Progenitor cell of endocrine pancreas (in vitro differentiated cells): Measurements from ENCODE around the gene FBXO45.

GRCh38 chr3:195682143-195682810 lies 38.5 kb upstream of the MUC20 start:
- PRO-cap: no peak

GRCh38 chr3:195691888-195692924 lies 28.6 kb upstream of the MUC20 start:
- PRO-cap: no peak

- PRO-cap: no peak
These were observed 24.2 kb upstream of the MUC20 start for GRCh38 chr3:195696385-195697145.

GRCh38 chr3:195708327-195709009 lies 12.3 kb upstream of the MUC20 start:
- PRO-cap: no peak

- PRO-cap: no peak
These were observed 4.1 kb downstream of the TNK2 start for GRCh38 chr3:195904315-195904680.

- PRO-cap: no peak
These were observed 56.5 kb upstream of the TFRC start for GRCh38 chr3:196138419-196138805.

- PRO-cap: no peak
These were observed 11.3 kb downstream of the SLC51A start for GRCh38 chr3:196227234-196228374.

GRCh38 chr3:196272758-196273588 lies 14.6 kb downstream of the PCYT1A start:
- PRO-cap: no peak

- PRO-cap: no peak
These were observed 9.6 kb upstream of the TM4SF19 start for GRCh38 chr3:196347698-196348357.

DNA sequence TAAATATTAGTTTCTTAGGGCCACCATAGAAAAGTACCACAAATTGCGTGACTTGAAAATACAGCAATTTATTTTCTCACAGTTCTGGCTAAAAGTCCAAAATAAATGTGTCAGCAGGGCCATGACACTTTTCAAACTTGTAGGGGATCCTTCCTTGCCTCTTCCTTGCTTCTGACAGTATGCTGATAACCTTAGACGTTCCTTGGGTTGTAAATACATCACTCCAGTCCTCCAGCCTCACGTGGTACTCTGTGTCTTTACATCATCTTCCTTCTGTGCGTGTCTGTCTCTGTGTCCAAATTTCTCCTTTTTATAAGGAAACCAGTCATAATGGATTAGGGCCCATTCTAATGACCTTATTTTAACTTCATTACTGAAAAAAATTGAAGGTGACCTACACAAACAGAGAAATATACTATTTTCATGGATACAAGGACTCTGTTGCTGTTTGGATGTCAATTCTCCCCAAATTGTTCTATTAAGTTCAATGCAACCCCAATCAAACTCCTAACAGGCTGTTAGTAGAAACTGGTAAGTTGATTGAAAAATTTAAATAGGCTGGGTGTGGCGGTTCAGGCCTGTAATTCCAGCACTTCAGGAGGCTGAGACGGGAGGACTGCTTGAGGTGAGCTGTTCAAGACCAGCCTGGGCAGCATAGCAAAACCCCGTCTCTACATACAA lies 7.3 kb downstream of the RNF168 start:
- PRO-cap: no peak

- PRO-cap: bidirectional peak, plus-strand start at chr3:196568686, minus-strand start at chr3:196568548; unidirectional peak, plus-strand start at chr3:196568929
These were observed at the start of gene FBXO45 for GRCh38 chr3:196568446-196569698. FBXO45 (plus strand) TSS chr3:196568660.

DNA sequence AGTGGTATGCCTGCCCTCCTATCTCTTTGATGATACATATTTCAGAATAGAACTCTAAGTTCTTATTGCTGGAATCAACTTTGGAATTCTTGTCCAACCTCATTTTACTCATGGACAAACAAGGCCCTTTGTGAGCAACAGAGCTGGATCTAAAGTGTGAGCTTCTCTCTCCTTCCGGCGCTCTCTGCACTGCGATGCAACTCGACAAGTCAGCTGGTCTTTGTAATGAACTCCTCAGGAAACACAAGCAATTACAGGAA lies 20.3 kb upstream of the NRROS start:
- PRO-cap: no peak

DNA sequence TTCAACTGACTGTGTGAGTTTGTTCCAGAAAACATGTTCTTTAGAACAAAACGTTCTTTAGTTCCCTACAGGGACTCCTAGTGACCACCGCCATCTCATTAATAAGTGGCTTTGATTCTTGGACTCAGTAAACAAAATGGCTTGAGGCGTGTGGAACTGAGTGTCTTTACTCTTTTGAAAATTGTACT lies 15.5 kb upstream of the NRROS start:
- PRO-cap: no peak

DNA sequence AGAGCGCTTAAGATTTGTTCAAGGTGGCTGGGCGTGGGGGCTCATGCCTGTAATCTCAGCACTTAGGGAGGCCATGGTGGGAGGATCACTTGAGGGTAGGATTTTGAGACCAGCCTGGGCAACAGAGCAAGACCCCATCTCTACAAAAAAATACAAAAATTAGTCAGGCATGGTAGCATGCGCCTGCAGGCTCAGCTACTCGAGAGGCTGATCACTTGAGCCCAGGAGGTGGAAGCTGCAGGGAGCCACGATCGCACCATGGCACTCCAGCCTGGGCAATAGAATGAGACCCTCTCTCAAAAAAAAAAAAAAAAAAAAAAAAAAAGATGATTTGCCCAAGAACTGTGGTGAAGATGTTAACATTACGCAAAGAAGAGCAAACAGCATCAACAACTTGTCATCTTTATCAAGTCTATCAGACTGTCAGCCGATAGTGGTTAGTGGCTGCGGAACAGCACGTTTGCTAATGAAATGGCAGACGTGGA lies 27.7 kb downstream of the NRROS start:
- PRO-cap: no peak

DNA sequence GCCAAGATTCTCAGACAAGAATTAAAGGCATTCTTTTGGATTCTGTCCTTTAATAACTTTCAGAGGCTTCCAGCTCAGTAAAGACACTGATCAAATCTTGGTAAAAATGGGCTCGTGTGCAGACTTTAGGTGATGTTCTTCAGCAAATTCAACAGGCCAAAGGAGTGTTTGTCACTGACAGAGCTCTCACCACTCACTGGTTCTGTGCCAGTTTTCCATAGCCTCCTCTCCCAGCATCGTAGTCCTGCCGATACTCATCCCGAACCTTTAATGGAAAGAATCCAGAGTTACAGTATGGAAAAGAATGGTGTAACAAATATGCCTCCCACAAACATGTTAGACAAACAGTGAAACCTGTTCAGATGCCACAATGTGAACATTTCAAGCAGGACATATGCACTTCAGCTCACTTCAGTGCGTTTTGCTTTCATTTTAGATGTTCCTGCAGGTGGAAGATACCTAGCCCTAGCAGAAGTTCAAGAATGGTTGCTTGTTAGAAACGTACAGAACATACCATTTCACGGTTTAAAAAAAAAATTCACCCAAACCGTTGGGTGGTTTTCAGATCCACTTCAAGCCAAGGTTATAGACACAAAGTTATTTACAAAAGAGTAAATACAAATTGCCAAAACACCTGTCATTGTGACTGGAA lies 5.4 kb downstream of the NCBP2 start:
- PRO-cap: no peak

DNA sequence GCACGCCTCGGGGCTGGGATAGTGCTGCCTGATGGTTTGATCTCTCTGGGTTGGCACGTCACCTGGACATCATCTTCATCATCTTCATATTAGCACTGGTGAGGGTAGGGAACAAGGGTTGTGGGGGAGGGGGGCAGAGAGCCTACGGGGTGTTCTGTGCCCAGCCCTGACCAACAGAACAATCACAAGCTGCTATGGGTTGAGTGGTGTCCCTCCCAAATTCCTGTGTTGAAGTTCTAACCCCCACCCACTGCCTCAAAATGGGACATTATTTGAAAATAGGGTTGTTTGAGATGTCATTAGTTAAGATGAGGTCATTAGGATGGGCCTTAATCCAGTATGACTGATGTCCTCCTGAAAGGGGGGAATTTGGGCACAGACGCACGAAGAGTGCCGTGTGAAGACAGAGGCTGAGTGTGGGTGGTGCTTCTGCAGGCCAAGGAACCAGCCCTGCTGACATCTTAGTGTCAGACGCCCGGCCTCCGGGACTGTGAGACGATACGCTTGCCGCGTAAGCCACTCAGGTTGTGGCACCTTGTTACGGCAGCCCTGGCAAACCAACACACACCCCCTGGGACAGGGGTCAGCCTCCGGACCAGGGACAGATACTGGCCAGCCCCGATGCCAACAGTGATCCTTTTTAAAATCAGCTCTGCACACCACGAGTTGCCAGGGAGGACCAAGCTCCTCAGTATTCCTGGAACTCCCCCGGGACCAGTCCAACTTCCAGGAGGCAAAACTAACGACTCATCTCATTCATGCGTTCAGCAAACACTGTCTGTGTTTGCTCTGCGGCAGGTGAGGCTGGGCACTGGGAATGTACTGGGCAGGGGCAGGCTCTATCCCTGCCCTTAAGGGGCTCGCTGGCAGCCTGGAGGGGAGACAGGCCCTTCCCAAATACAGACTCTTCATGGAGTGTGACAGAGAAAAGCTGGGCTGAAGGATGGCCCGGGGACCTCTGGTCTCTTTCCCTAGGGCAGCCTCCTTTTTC lies 21.1 kb upstream of the PIGZ start:
- PRO-cap: no peak

- PRO-cap: no peak
These were observed 12.6 kb downstream of the MELTF start for GRCh38 chr3:197016824-197017615.

GRCh38 chr3:197352096-197352773 lies 53.8 kb upstream of the DLG1 start:
- PRO-cap: no peak

DNA sequence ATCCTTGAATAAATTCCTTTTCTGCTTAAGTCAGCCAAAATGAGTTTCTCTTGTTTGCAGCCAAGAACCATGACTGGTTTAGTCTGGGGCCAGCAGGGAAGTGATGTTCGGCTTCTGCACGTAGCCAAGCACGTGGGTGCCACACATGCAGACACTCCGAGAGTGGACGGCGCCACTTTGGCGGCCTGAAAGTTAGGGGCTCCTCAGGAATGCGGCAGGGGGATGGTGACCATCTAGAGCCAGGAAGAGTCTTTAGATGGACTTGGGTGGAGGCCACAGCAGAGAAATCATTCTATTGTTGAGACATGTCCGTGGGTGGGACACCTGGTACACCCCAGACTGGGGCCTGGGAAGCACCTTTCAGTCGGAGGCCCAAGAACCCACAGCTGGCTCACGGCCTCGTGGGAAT lies 60.9 kb downstream of the BDH1 start:
- PRO-cap: no peak

GRCh38 chr3:197540800-197541461 lies 14.8 kb downstream of the BDH1 start:
- PRO-cap: no peak